Trachea (tissue), 1 donor: ENCODE data around the gene FABP2.

- PRO-cap = no peak
Observed at GRCh38 chr4:114004380-114004928, 25.0 kb upstream of the ARSJ start.

DNA sequence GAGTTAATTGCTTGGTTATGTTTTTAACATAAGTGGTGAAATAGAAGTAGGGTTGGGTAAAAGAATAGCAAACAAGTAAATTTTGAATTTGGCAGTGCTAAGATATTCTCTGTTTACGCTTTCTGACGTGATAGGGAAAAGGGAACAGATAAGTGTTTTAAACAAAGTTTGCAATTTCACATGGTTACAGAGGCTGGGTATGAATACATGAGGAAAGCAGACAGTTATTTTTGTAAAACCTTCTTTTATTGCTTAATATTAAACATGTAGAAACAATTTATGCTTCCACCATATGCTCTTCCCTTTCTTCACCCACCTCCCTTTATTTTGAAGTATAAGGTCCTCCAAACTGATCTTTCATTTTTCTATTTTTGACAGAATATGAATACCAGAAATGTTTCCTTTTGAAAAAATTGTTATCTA is 214.2 kb upstream of the ARSJ start:
- PRO-cap = no peak

GRCh38 chr4:118810652-118811271 is 25.2 kb downstream of the SEC24D start:
- PRO-cap = unidirectional peak, minus-strand start at chr4:118810951; bidirectional peak, plus-strand start at chr4:118811196, minus-strand start at chr4:118810951

DNA sequence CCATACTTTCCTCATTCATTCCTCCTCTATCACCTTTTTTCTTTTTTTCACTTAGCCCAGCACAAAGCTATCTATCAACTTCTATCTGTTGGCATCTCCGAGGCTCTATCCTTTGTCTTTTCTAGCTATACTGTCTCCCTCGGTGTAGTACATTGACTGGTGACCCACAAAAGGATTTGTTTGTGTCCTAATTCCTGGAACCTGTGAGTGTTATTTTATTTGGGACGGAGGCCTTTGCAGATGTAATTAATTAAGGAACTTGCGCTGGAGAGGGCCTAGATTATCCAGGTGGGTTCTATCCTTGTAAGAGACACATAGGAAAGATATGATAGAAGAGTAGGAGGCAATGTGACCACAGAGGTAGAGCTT is 71.0 kb downstream of the SYNPO2 start:
- PRO-cap = no peak

- PRO-cap = no peak
Observed at GRCh38 chr4:119041849-119042361, 93.7 kb upstream of the MYOZ2 start.

- PRO-cap = no peak
Observed at GRCh38 chr4:119046365-119046773, 89.3 kb upstream of the MYOZ2 start.

DNA sequence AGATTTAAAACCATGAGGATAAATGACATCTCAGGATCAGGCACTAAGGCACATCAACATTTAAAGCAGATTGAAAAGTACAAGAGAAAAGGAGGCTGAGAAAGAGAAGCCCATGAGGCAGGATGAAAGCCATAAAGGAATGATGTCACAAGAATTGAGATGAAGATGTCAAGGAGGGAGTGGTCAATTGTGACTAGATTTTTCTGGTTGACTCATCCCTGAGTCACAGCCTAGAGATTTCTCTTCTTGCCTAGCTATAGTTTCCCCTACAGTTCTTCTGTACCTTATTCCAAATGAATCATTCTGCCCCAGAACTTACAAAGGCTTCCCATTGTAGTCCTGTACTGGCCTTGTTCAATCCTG is 3.5 kb upstream of the USP53 start:
- PRO-cap = bidirectional peak, plus-strand start at position 297 of the sequence, minus-strand start at position 133 of the sequence

DNA sequence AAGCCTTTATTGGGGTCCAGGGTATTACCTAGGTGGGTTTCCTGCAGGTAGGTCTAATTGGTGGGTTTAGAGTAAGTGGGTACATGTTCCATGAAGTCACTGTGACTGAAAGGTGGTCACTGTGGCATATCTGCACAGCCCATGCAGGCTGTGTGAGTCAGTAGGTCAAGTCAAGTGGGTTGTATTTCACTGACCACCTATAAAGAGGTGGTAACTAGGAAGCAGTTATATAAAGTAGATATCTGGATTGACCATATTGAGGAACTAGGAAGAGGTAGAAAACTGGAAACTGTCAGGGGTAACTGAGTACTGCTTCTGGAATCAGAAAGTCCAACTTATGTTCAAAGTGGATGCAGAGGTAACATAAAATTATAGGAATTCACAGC is 18.3 kb downstream of the USP53 start:
- PRO-cap = no peak

GRCh38 chr4:119266938-119267572 is 33.4 kb downstream of the C4orf3 start:
- PRO-cap = no peak

GRCh38 chr4:119279405-119280209 is 20.8 kb downstream of the C4orf3 start:
- PRO-cap = no peak

GRCh38 chr4:119321851-119322211 is at the start of gene FABP2:
TSS of gene FABP2 (minus strand) at chr4:119322138.
- PRO-cap = no peak

DNA sequence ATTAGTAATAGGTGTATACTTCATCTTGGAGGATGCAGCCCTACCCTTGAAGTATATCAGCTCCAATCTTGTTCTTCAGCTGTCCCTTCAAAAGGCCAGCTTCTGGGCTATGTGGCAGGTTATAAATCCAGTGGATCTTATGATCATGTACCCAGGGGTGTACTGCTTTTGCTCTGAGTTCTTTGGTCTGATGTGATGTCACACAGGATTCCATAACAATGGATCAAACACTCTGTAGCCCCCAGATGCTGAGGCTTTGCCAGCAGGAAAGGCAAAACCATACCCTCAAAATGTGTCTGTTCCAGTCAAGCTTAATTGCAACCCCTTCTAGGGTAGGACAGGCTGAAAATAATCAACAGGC is 152.5 kb downstream of the PDE5A start:
- PRO-cap = no peak

DNA sequence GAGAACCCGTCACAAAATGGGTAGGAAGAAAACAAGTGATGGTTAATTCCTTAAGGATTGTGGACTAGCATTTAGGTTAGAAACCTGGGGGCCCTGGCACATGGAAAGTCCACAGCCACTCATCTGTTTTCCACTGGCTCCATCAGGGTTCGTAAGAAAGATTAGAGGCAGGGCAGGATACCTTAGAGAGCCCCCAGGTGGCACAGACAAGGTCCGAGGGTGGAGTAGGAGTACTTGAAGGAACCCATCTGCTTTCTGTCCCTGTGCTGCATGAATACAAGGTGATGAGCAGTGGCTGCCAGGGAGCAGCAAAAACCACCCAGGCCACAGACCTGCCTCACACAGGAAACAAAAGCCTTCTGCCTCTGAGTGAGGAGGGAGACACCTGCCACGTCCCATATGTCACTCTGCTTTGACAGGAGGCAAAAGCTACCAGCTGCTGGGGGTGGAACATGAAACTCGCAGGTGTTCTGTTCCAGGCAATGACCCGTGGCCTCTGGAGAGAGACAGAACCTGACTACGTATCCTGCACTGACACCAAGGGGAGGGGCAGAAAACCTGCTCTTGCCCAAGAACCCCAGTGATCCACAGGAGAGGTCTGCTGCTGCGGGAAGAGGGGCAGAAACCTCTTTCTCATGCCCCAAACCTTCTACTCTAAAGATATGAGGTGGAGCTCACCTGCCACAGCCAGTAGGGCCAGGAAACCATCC is 173.1 kb downstream of the PRDM5 start:
- PRO-cap = no peak

GRCh38 chr4:121153850-121154484 is 10.2 kb downstream of the TNIP3 start:
- PRO-cap = no peak

GRCh38 chr4:121221651-121222132 is 57.6 kb upstream of the TNIP3 start:
- PRO-cap = no peak

- PRO-cap = no peak
Observed at GRCh38 chr4:121402842-121403214, 22.0 kb upstream of the QRFPR start.

- PRO-cap = no peak
Observed at GRCh38 chr4:121765971-121766363, 1.0 kb upstream of the SMIM43 start.

- PRO-cap = no peak
Observed at GRCh38 chr4:121813432-121814101, 10.1 kb downstream of the CCNA2 start.

GRCh38 chr4:122041152-122041804 is 89.4 kb upstream of the TRPC3 start:
- PRO-cap = no peak

DNA sequence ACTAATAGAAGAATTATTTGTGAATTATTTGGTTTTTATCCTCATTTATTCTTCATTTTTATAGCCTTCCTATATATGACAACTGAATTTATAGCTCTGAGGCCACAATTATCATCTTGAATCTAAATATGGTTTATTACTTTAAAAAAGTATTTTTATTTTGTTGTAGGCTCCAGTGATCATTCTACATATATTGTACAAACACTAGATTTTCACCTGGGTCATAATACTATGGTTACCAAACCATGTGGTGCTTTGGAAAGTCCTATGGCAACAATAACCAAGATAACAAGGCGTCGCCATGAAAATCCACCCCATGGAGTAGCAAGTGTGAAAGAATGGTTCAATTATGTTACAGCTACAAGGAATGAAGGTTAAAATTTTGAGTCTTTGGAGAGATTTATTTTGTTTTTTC is 25.2 kb upstream of the ADAD1 start:
- PRO-cap = no peak